ENCODE results near the genes PIK3R4, ASTE1, MRPL3 and TF.

DNA sequence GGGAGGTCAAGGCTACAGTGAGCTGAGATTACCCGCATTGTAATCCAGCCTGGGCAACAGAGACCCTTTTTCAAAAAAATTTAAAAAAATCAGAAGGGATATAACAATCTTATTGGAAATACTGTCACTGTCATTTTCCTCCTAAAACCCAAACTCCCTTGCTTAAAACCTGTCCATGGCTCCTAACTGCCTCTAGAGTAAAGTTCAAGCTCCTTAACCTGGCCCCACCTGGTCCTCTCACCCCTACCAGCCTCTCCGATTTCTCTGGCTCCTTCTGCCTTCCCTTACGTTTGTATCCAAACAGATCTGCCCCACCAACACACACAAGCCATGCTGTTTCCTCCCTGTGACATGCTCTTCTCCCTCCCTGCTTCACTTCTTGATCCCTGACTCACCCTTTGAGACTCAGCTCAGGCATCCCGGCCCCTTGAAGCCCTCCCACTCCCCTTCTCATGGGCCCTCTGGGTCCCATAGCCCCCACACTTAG lies 4.8 kb downstream of the EFCAB12 start:
- RRBS: no CpG with 5 or more reads among the region's 4 CpGs

GRCh38 chr3:129558143-129559172 lies 15.5 kb downstream of the H1-8 start:
- RRBS: 72% methylated on average over 2 of the region's 18 CpGs

DNA sequence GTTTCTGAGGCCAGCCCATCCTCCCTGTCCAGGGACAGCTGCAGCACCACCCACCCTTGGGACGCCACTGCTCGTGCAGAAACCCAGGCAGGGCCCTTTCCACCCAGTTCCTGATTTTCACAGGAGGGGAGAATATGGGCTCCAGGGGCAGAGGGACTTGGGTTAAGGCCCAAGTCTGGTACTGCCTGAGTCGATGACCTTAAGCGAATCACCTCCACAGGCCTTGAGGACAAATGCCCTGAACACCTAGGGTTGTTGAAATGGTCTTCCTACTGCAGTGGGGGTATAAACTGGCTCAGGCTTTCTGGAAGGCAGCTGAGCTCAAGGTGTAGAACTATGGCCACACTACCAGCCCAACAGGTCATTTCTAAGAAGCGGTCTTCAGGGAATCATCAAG lies 23.5 kb downstream of the PLXND1 start:
- RRBS: no CpG with 5 or more reads among the region's 5 CpGs

DNA sequence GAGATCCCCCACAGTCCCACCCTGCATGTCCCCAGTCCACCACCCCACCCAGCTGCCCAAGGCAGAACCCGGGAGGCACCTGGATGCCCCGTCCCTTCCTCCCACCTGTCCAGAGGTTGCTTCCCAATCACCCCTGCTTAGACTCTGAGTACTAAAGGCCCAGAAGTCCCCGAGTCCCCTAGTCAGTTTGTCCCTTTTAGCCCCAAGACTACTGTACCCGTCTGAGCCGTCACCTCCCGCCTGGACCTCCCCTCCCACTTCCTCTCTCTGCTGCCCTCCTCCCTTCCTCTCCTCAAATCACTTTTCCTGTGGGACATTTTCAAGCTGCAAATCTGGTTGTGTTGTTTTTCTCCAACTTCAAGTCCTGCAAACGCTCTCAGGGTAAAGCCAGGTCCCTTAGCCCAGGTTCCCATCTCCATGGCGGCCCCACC lies 11.9 kb upstream of the PLXND1 start:
- RRBS: no CpG with 5 or more reads among the region's 8 CpGs

DNA sequence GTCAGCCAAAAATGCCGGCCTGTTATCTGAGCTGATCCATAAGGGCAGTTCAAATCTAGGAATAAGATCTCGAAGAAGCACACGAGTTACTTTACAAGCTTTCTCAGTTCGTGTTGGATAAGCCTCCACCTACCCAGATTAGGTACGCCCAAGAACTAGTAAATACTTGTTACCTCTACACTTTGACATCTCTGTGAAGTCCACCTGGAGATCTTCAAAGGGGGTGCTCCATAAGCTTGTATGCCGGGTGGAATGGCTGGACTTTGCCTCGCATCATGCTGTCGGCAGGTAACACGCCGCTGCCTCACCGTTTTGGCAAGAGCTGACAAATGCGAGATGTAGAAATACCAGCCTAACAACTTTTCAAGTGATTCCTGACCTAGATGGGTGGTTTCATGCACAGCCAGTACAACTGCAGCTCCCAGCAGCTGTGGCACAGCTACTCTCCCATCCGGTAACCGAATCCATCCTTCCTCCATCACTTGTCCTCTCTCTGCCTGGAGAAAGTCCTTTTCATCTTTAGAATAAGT lies 62.6 kb downstream of the ALG1L2 start:
- RRBS: no CpG with 5 or more reads among the region's 14 CpGs

- RRBS: 1% methylated on average over 24 of the region's 44 CpGs
Measured at GRCh38 chr3:130746282-130747176, at the start of gene PIK3R4. Gene PIK3R4 (minus strand): TSS chr3:130746829.

- RRBS: no CpG with 5 or more reads among the region's 3 CpGs
Measured at GRCh38 chr3:130963844-130964420, 62.7 kb downstream of the ASTE1 start.

DNA sequence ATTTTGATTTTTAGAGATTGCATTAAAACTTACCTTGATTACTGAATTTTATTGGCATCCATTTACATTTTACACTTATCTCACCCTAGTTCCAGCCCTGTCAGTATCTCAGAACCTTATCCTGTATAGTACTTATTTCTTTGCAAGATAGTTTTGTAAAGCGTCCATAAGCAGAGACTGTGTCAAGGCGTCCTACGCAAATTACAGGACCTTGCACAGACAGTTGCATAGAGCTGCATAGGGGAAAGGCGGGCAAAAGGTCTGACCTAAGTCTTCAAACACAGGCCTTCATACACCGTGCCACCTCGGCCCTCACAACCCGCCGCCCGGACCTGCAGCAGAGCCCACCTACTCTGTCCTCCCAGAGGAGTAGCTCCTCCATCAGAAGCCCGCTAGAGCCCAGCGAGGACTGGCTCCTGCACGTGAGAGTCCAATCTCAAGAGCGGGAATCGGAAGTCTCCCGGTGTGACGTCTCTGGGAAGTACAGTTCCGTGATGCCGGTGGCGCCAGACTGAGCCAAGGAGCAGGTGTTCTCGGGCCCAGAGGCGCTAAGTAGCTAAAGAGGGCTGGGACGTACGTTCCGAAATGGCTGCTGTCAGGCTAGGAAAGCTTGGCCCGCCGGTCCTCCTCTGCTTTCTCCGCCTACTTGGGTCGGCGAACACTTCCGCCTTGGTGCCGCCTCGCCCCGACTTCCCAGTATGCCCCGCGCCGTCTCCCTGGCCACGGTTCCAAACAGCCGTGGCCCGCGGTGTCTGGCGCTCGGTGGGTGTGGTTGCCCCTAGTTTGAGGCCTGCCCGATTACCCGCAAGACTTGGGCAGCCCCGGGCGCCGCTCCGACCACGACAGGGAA lies at the start of gene ASTE1:
ASTE1 (minus strand) TSS at position 671 of the 850 bp plus-strand sequence.
- RRBS: 4% methylated on average over 8 of the region's 49 CpGs

- RRBS: under 1% methylated on average over 7 of the region's 49 CpGs
Measured at GRCh38 chr3:131502470-131503297, at the start of gene MRPL3. Gene MRPL3 (minus strand): TSS chr3:131502971.

- RRBS: no CpG with 5 or more reads among the region's 9 CpGs
Measured at GRCh38 chr3:132658793-132659321, 752 bp downstream of the ACAD11 start.

- RRBS: no CpG with 5 or more reads among the region's 5 CpGs
Measured at GRCh38 chr3:132681474-132682153, 21.5 kb downstream of the UBA5 start.

DNA sequence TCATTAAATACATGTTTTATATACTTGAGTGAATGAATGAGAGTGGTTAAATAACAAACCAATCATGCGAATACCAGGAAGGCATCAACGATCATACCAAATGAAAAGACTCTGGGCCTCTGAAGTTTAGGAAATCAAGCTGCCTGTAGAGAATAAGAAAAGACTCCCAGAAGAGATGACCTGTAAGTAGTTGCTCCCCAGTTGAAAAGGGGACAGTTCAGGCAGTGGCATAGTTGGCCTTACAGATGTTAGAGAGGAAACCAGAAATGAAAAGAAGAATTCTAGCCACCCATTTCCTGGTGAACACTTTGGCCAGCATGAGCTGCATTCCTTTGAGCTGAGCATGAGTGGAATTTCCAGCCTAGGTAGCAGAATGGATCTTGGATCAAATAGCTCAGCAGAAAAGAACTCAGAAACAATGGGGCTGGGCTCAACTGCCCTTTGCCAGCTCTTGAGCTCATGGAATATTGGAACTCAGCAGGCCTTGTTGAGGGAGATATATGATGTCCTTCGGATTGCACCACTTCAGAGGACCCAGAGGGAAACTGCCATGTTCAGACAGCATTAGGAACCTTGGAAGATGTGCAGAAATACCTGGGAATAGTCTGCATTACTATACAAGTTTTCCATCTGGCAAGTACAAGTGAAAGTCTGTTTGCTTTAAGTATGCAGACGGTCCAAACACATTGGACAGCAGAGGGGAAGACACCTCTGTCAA lies 3.4 kb upstream of the CDV3 start:
- RRBS: no CpG with 5 or more reads among the region's 4 CpGs

GRCh38 chr3:133582420-133583040 lies 9.0 kb downstream of the CDV3 start:
- RRBS: no CpG with 5 or more reads among the region's 4 CpGs

- RRBS: no CpG with 5 or more reads among the region's 10 CpGs
Measured at GRCh38 chr3:133742271-133743293, 3.6 kb upstream of the TF start.

GRCh38 chr3:133745785-133746875 lies at the start of gene TF:
Gene TF (plus strand): TSS chr3:133746393.
- RRBS: 68% methylated on average over 20 of the region's 56 CpGs

- RRBS: no CpG with 5 or more reads among the region's 7 CpGs
Measured at GRCh38 chr3:133750308-133750694, 4.1 kb downstream of the TF start.

- RRBS: 23% methylated on average over 32 of the region's 64 CpGs
Measured at GRCh38 chr3:133927435-133928113, 31.9 kb upstream of the RAB6B start.

- RRBS: no CpG with 5 or more reads among the region's 14 CpGs
Measured at GRCh38 chr3:133935560-133936349, 40.1 kb upstream of the RAB6B start.

GRCh38 chr3:133943655-133943964 lies 47.9 kb upstream of the RAB6B start:
- RRBS: no CpG with 5 or more reads among the region's 4 CpGs

- RRBS: no CpG with 5 or more reads among the region's 9 CpGs
Measured at GRCh38 chr3:134027376-134028117, 2.2 kb downstream of the SLCO2A1 start.

Measured in T47D (cell line).